Mammary microvascular endothelial cell (primary cell): ENCODE measurements around a stretch of chr1.

DNA sequence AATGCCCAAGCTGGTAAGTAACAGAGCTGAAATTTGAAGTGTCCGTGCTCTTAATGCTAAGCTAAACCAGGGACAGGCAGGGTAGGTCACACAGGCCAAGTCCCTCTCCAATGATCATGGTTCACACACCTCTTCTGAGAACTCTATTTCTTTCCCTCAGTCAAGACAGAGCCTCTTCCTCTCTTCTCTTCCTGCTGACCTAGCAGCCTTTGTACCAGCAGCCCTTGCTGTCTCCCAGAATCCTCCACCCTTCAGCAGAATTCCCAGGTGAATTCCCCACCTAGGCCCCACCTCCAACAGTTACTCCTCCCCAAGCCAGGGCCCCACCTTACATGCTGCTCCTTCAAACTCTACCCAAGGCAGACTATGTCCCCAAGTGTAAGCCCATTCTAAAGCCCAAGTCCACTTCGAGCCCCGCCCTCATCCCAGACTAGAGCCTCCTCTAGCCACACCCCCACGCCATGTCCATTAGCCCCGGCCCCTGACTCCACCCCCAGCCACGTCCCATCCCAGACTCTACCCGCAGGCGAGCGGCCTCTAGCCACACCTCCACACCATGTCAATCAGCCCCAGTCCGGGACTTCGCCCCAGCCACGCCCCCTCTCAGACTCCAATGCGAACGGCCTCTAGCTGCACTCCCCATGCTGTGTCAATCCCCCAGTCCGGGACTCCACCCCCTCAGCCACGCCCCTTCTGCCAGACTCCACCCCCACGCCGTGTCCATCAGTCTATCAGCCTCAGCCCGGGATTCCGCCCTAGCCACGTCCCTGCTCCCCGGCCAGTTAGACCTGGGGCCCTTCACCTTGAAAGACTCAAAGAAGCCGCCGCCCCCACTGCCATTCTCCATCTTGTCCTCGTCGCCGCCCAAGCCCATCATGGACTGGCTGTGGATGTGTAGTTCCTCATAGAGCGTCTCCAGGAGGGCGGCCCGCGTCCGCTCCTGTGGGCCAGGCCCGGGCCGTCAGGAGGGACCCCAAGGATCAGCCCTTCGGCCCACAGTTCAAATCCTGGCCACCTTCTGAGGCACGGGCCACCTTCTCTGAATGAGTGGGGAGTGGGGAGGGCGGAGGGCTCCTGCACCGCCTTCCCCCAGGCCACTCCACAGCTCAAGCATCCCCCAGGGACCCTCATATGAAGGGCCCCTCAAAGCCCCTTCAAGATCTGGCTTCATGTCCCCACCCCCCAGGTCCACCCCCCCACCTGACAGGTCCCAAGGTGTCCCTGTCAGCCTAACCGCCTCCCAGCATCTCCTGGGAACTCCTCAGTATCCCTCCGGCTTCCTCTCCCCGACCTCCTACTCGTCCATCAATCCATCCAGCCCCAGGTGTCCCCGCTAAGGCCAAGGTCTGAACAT lies 61.3 kb downstream of the RAP1GAP start:
- RAMPAGE, long total RNA, result no peak

DNA sequence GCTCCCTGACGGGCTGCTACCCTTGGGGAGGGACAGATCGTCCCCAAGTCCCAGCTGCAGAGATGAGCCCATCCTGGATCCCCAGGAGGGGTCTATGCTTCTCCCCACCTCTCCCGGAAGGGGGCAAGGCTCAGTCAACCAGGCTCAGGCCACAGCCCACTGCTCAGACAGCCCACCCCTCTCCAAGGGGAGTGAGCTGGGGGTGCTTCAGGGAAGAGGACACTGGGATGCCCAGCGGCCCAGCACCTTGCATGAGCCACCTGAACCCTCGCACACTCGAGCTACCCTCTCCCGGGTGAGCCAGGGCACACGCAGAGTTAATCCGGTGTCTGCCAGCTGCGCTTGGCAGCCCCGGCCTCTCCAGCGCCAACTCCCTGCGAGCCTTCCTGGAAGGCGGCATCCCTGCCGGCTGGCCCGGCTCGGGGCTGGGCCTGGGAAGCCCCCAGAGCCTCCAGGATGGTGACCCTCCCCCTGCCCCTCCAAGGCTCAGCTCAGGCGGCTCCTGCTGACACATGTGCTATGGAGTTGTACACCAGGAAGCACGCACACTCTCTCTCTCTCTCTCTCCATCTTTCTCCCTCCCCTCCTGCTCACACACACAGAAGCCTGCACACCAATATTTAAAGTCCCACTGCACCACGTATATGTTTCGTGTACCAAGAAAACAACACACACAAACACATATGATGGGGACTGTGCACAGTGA lies 48.7 kb downstream of the RAP1GAP start:
- RAMPAGE, long total RNA, result no peak

DNA sequence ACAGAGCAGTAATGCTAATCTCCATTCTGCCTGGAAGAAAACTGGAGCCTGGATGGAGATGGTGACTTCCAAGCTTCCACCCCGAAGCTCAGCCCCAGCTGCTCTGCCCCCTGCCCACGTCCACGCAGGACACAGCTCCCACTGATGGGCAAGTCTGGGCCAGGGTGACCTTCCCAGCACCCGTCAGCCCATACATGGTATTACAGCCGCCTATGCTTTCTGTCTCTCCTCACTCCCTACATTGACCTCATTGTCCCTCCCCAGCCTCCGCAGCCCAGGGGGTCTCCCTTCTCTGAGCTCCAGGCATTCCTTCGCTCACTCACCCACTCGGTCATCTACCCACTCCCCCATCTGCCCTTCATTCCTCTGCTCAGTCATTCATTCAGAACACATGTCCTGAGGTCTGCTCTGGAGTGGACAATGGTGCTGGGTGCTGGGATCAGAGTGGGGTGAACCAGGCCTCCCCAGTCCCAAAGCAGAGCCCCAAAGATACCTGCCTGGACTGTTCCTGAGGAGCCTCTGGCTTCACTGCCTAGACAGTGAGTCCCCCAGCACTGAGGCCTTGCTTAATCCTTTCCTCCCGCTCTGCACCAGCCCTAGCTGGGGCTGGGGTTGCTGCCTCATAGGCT lies 34.0 kb downstream of the RAP1GAP start:
- RAMPAGE, long total RNA, result no peak

DNA sequence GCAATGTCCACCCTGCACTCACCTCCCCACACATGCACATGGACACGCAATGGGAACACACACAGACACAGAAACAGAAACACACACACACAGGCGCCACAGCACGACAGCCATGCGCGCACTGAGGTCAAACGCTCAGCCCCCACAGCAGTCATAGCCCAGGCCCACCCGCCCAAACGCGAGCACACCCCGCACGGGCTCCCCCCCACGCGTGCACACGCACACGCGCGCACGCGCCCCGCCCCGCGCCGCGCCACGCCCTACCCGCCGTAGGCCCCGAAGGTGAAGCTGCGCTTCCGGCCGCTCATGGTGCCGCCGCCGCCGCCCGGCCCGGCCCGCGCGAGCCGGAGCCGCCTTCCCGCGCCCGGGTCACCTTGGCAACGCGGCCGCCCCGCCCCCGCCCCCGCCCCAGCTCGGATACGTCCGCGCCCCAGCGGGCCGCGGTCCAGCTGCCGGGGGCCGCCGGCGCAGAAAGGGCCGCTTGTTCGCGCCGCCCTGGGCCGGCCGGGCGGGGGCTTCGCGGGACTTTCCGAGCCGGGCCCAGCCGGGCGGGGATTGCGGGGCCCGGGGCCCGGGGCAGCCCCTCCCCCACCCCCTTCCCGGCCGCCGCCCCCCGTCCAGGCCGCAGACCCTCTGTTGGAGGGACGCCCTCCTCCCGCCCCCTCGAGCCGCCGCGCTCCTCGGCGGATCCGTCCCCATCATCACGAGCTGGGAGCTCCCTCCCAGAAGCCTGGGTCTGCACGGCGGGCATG lies 17.5 kb downstream of the RAP1GAP start:
- RAMPAGE, long total RNA, result no peak

GRCh38 chr1:21659022-21659796 lies 9.9 kb downstream of the RAP1GAP start:
- RAMPAGE, long total RNA, result no peak

DNA sequence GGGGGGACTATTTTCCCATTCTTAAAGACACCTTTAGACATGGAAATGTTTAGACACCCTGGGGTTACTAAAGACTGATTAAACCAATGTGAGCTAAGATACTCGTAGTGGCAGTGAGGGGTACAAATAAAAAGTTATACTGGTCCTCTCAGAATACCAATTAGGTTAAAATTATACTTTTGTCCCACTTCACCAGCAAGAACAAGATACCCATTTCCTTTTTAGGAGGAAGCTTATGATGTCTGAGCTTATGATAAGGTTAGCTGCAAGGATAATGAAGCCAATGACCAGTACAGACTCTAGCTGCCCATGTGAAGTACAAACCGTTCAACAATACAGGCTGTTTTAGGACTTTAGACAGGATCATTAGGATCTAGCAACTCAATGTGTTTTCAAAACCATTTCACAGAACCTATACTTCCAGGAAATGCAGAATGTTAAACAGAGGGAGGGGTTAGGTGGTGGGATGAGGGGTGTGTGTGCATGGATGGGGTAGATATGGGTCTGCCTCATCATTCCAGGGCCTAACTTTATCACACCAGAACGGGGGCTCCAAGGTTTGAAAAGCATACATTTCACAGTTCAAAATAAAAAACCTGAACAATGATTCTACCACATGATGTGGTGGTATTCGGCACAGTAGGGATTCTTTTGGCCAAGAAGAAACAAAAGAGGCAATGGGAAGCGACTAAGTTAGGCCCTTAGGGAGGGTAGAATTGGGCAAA lies 18.5 kb upstream of the RAP1GAP start:
- RAMPAGE, long total RNA, result no peak

GRCh38 chr1:21723834-21724438 lies 54.8 kb upstream of the RAP1GAP start:
- RAMPAGE, long total RNA, result no peak

DNA sequence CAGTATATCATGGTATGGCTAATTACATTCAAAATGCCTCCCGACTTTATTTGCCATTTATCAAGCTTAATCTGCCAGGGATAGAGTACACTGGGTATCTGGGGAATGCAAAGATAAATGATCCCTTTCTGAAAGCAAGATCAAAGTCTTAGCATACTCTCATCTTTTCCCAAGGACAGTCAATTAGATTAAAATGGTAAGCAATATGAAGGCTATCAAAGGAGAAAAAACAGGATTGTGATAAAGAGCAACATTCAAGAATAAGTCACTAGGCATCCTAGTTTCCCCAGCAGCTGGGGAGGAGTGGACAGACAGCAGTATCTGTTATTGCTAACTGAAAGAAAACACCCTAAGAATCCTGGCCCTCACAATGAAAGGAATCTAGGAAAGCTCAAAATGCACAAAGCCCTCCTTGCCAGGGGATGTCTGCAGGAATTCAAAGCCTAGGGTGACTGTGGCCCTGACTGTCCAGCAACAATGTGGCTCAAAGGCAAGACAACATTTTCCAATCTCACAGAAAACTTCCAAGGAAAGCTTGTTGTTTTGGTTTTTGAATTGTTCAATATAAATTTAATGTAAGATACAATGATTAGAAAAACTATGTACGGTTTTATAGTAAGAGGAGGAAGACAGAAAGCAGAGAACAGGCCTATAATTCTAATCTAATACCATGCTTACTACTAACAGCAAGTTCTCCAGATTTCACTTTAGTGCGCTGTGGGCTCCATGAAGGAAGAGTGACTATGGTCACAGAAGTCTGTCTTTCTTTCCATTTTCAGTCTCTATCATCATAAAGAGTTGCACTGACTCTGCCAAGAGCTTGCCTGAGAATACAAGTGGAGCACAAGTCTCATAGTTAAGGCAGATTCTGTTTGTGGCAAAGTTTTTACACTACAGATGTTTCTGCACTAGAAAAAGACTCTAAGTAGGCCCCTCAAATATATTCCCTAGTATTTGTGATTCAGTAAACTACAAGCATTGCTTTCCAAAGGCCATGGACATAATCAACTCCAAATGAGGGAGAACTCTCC lies 56.8 kb downstream of the USP48 start:
- RAMPAGE, long total RNA, result no peak

GRCh38 chr1:21887081-21887862 lies 49.8 kb downstream of the HSPG2 start:
- RAMPAGE, long total RNA, result no peak

DNA sequence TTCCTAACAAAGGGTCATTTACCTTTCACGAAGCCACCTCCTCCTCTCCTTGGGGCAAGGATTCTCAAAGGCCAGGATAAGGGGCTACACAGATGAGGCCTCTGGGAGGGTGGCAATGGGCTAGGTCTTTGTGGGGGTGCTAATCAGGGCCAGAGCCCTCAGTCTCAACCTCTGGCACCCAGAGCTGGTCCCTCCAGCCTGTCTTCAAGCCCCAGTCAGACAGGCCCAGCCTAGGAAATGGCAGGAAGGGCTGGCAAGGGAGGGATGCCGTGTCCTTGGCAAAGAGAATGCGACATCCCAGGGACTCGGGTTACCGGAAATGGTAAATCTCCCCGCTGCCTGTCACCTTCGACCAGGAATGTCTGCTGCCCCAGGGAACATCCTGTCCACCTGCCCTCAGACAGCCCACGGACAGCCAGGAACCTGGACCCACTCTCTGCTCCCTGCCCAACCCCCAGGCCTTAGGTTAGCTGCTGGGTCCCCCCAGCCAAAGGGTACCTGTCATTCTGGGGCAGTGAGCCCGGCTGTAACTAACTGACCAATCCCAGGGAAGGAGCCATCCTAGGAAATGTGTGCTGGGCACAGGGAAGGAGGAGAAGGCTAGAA lies 23.9 kb downstream of the HSPG2 start:
- RAMPAGE, long total RNA, result no peak

GRCh38 chr1:21923736-21924312 lies 13.3 kb downstream of the HSPG2 start:
- RAMPAGE, long total RNA, result no peak

- RAMPAGE, long total RNA, result no peak
These were observed 4.1 kb downstream of the CELA3A start for GRCh38 chr1:22005423-22006013.

- RAMPAGE, long total RNA, result no peak
These were observed 1.3 kb downstream of the CDC42 start for GRCh38 chr1:22053887-22054175.

GRCh38 chr1:22098867-22099564 lies 43.9 kb downstream of the WNT4 start:
- RAMPAGE, long total RNA, result no peak

DNA sequence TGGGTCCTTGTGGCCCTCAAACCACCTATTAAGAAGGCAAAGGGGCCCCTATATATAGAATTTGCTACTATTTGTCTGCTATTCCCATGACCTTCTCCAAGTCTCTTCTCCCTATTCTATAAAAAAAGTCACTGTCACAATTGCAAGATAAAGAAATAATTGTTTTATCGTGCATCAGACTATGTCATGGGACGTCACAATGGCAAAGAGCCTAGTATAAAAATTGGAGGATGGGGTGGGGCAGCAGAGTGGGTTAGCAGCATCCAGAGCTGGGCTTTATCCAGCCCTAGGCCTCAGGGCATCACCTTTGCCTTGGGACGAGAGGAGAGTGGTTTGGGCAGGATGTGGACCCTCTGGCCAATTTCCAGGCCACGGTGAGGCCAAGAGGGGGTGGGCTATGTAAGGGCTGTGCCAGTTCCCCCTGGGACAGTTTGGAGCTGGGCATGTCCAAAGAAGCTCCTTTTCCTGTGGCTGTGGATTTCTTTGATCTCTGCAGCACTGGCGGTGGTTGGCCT lies 25.7 kb downstream of the WNT4 start:
- RAMPAGE, long total RNA, result no peak

- RAMPAGE, long total RNA, result no peak
These were observed 9.2 kb downstream of the WNT4 start for GRCh38 chr1:22133592-22134220.

GRCh38 chr1:22142459-22143027 lies 354 bp downstream of the WNT4 start:
- RAMPAGE, long total RNA, result no peak

DNA sequence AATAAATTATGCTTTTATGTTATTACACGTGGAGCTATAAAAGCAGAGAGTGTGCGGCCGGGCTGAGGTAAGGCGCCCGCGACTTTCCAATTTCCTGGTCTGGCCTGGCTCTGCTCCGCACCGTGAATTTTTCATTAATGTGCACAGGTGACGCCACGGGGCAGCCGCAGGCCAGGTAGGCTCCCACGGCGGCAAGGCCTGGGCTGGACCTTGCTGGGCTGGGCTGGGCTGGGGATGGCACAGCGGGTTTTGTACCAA lies 115.0 kb upstream of the WNT4 start:
- RAMPAGE, long total RNA, result no peak

- RAMPAGE, long total RNA, result no peak
These were observed 103.2 kb upstream of the ZBTB40 start for GRCh38 chr1:22348278-22348939.

- RAMPAGE, long total RNA, result no peak
These were observed 100.9 kb upstream of the ZBTB40 start for GRCh38 chr1:22350579-22351241.